Metastatic Breast Carcinoma in the Brain (tissue), 10 donors: ENCODE results near the gene LIPK.

- PRO-cap, 10 experiments: no peak in any of the 10 experiments
Measured at GRCh38 chr10:87940646-87941322, 77.4 kb downstream of the PTEN start.

- PRO-cap, 10 experiments: no peak in any of the 10 experiments
Measured at GRCh38 chr10:88062766-88063393, 199.5 kb downstream of the PTEN start.

DNA sequence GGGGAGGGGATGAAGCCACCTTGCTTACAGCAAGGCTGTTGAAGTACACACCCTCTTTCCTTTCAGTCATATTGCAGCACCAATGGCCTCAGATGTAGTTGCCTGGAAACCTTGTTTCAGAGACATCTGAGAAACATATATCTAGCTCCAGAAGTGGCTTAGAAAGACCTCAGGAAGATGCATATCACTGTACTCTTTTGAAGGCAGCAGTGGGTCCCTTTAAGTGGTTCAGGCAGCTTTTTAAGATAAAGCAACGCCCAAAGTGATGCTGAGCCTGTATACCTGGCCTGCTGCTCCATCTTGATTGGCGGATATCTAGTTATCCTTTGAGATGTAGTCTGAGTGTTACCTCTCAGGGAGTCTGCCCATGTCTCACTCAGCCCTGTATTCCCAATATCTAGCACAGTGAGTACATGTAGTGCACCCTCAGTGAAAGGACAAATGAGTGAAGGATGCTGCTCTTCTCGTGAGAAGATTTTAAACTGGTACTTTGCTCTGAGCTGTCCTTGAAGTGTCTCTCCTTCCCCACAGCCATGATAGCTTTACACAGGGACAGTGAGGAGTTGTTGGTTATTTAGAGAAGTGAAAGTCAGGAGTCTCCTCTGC is 201.7 kb downstream of the PTEN start:
- PRO-cap, 10 experiments: no peak in any of the 10 experiments

DNA sequence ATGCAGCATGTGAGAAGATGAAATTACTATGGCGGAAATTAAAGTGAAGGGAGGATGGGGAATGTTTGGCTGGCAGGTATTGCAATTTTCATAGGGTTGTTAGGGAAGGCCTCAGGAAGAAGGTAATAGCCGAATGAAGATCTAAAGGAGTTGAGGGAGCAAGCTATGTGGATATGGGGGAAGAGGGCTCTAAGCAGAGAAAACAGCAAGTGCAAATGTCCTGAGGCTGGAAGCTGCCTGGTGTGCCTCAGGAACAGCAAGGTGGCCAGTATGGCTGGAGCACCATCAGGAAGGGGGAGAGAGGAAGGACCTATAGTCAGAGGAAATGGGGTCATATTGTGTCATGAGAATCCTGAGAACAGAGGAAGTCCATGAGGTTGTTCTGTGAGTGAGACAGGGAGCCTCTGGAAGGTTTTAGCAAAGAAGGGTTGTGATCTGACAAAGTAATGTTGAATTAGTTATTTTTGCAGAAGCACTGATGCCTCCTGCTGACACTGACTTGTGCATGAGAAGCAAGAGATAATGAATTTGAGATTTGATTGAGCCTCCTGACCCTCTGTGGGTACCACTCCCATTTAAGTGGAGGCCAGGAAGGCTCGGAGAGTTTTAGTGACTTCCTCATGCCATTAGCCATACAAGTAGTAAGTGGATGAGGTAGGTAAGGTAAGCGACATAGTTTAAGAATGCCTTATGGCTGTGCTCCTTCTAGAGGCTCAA is 204.3 kb downstream of the PTEN start:
- PRO-cap, 10 experiments: no peak in any of the 10 experiments

GRCh38 chr10:88091334-88092238 is 228.2 kb downstream of the PTEN start:
- PRO-cap, 10 experiments: no peak in any of the 10 experiments

- PRO-cap, 10 experiments: no peak in any of the 10 experiments
Measured at GRCh38 chr10:88113139-88113715, 249.8 kb downstream of the PTEN start.

GRCh38 chr10:88213406-88213700 is 349.9 kb downstream of the PTEN start:
- PRO-cap, 10 experiments: no peak in any of the 10 experiments

DNA sequence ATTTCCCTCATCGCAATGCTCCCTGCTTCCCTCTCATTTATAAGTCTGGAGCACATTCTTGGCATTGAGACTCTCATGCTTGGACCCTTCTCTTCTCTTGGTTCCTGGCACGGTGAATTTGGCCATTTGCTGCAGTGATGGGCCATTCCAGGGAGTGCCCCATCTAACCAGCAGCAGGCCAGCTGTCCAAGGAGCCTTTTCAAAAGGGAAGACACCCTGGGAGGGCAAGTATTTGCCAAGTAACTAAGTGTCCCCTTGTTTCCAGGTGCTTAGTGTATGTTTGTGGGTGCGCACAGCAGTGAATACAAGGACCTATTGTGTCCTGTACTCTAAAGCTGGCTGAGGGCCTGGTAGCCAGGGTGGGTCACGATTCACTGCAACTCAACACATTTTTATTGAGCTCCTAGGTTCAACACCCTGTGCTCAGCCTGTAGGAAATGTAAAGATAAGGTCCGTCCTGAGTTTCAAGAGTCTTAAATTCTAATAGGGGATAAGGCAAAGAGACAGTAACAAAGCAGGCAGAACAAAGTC is 348.8 kb downstream of the RNLS start:
- PRO-cap, 10 experiments: no peak in any of the 10 experiments

DNA sequence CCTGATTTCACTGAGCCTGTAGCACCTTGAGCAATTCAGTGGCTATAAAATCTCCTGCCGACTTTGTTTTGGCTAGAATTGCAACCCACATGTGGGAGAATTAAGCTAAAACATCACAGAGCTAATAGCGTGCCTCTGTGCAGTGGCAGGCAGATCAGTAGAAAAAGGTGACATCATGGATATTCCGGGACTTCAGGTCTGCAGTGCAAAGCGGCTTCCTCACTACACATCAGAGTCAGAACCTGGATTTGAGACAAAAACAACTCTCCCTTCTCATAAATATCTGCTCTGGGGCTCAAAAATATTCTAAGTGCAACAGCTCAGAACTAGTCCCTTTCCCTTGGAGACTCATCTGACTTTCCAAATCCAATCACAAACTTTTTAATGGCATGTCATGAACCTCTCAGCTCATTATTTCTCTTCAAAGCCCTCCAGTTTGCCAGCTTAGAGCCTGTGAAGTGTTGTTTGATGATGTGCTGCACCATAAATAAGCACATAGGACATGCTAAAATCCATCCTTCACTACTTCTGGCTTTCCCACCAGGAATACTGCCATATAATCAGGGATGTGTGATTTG is 337.1 kb downstream of the RNLS start:
- PRO-cap, 10 experiments: no peak in any of the 10 experiments

DNA sequence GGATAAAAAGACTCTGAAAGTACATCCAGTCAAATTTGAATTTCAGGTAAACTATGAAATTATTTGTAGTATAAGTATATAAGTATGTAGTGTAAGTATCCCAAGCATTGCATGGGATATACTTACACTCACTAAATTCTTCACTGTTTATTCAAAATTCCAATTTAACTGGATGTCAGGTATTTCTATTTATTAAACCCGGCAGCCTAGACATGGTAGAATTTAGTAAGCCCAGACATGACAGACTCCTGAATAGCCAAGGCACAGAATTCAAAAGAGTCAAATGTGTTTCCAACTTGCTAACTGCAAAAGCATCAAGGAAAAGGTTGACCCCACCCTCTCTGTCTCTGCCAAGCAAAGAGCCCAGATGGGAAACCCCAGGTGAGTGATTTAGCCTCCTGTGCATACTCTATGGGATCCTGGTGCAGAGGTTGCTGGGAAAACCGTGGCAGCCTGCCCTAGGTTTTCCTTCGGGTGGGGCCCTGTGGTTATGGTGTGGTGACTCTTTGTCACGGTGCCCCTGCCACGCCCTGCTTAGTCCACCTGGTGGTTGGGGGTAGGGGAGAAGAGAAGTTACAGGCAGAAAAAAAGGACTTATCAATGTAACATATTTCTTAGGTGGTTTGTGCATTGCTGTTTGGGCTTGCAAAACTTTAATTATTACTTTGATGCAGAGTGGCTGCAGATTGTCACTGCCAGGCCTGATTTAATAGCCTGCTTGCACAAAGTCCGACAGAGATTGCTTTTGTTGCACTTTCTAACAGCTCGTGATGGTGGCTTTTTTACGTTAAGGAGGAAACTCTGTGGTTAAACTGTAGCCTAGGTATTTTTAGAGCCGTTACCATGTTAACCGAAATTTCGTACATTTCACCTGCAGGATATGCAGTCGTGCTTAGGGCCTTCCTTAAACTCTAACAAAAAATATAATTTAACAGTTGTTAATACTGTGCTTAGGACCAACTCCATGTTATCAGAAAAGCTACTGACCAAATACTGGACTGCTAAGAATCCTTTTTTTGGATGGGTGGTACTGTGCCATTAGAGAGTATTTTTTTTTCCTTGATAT is 197.5 kb downstream of the RNLS start:
- PRO-cap, 10 experiments: no peak in any of the 10 experiments

GRCh38 chr10:88705949-88706350 is at the start of gene LIPK:
Gene LIPK (plus strand): TSS chr10:88706249.
- PRO-cap, 10 experiments: no peak in any of the 10 experiments

DNA sequence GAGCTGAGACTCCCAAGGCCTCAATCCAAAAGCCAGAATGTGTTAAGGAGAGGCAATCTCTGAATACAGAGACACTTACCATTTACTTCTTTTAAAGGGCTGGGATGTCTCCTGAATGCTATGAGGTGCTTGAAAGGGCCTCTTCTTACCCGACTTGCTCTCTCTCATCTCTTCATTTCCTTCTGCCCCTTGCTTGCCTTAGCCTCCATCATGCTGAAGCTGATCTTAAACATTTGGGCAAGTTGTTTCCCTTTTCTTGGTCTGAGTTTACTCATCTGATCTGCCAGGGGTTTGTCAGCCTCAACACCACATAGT is 10.0 kb upstream of the LIPM start:
- PRO-cap, 10 experiments: no peak in any of the 10 experiments

DNA sequence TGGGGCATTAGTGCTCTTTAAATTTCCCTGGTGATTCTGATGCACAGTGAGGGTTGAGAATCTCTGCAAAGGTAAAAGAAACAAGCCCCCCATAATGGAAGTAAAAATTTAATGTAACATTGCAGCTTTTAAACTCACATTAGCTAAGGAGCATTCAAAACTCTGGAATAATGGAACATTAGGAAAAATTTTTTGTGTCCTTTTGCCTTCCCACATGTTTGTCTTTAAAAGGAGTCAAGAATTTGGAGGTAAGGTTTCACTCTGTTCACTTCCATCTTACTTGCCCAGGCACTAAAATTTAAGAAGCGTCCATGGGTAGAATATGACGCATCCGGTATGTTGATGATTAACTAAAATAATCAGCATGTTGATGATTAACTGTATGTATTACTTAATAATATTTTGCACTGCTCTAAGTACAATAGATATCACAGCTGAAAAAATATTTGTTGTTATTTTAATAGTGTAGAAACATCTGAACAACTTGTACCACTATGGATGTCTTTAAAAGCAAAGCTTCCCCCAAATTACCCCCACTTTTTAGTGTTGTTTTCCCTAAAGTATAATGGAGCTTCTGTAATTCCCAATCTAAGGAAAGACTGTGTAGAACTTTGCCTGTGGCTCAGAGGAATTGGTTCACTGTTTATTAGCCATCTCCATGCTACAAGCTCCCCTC is 11.6 kb downstream of the ANKRD22 start:
- PRO-cap, 10 experiments: no peak in any of the 10 experiments

- PRO-cap, 10 experiments: no peak in any of the 10 experiments
Measured at GRCh38 chr10:88883329-88883902, 3.4 kb downstream of the STAMBPL1 start.

DNA sequence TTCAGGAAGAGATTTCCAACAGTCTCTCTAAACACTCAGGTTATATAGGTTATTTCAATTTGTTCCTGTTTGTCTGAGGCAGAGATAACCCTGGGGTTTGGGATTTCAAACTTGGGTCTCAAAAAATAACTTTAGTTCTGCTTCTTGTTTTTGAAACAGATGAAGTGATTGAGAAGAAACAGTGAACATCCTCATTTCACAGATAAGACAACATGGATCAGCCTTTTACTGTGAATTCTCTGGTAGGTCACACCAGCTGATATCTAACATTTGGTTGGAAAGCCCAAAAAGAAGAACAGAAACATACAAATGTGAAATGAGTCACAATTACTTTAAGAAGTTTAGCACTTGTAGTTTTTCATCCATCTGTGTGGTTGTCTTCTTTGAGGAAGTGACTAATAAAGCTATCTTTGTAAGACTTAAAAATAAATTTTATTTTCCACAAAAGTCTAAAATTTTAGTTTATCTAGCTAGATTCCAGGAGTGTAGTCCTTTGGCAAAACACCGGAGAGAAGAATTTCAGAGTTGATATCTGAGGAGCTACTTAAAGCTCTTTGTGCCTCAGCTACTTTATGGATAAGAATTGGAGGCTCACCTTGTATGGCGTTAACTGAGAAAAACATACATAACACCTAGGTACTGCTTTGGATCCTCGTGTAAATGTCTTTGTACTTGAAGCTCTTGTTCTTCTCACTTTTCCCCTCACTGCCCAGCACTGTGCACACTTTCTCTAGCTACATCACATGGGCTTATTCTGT is 21.6 kb downstream of the STAMBPL1 start:
- PRO-cap, 10 experiments: no peak in any of the 10 experiments

- PRO-cap, 10 experiments: no peak in any of the 10 experiments
Measured at GRCh38 chr10:88912841-88913595, 33.0 kb downstream of the STAMBPL1 start.

DNA sequence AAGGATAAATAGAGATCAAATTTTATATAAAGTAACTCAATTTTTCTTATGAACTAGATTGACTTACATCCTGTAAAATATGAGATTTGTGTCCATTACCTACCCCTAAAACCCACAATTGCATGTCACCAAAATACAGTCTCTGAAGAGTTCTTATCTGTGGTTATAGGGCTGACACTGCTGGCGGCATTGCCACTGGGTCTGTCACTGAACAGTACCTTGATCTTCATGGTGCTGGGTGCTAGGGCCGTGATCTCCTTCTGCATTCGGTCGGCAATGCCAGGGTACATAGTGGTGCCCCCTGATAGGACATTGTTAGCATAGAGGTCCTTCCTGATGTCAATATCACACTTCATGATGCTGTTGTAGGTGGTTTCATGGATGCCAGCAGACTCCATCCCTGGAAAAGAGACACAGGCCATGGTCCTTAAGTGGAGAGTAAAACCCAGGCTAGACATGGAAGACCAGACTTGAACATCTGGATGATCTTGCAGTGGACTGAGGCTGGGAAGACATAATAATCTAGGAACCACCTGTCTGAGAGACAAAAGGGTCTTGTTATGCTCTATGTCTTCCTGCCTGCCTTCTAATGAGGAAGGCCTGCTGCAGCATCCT is 14.6 kb downstream of the ACTA2 start:
- PRO-cap, 10 experiments: no peak in any of the 10 experiments

- PRO-cap, 10 experiments: no peak in any of the 10 experiments
Measured at GRCh38 chr10:88983126-88983603, 7.4 kb upstream of the FAS start.

- PRO-cap, 10 experiments: peak in 1 of 10 experiments; most common minus-strand start chr10:88994121 (in 1)
Measured at GRCh38 chr10:88993830-88994338, 3.3 kb downstream of the FAS start.

DNA sequence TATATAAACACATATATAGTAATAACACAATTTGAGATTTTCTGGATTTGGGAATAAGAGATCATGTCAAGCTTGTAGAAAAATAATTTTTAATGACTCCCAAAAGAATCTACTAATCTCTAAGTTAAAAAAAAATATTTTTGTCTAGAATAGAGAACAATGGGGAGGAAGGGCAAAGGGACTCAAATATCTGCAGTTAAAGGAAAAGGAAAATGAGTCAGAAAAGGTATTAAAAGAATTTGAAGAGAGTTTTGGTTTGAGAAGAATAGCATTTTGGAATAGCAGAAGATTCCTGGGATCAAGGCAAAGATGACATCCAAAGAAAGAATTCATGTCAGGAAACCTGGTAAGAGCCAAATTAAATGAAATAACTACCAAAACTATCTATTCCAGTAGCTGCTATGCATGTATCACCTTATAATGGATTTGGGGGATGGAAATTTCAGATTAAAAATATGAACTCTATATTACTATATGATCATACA is 91.9 kb downstream of the CH25H start:
- PRO-cap, 10 experiments: no peak in any of the 10 experiments